Airway epithelial cell (primary cell): ENCODE measurements around a stretch of chr21.

GRCh38 chr21:46110326-46111182, 12.6 kb downstream of the COL6A2 start:
- RAMPAGE, long total RNA = no peak

GRCh38 chr21:46154246-46154892, 1.0 kb downstream of the FTCD start:
- RAMPAGE, long total RNA = no peak

- RAMPAGE, long total RNA = no peak
Measured at GRCh38 chr21:46156214-46156656, 856 bp upstream of the FTCD start.

GRCh38 chr21:46188915-46190004, 5.0 kb upstream of the SPATC1L start:
- RAMPAGE, long total RNA = no peak

DNA sequence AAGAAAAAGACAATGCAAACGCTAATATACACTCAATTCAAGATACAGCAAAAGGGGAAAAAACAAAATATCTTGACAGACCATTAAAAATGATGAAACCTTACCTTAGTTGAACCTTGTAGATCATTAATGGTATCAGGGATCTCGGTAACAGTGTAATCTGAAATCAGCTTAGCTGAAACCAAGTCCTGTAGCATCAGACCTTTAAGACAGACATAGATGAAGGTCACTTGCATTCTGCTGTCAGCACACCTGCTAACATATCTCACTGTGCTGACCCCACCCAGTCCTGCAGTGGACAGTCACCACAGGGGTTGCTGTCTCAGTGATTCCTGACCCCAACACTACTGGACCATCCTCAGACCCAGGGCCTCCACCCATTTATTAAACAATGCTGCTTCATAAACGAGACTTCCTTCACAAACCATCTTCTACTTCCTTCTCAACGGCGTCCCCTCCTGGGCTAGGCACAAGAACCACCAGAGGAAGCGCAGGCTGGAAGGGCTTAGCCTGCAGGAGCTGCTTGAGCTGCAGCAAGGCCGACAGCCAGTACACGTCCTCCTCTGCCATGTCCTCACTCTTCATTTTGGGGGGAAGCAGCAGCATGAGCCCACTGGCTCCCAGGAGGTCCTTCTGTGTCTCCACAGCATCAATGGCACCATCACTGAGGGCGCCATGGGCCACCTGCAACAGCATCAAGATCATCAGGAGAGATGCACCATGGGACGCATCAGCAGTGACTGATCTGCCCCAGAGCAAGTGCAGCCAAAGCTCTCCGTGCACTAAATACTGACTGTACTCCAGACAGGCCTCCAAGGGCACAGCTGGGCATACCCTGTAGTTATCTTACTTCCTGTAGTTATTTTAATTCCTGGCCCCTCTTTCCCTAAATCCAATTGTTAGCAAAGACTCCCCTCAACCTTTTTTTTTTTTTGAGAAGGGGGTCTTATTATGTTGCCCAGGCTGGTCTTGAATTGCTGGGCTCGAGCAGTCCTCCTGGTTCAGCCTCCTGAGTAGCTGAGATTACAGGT, 17.9 kb upstream of the LSS start:
- RAMPAGE, long total RNA = no peak

DNA sequence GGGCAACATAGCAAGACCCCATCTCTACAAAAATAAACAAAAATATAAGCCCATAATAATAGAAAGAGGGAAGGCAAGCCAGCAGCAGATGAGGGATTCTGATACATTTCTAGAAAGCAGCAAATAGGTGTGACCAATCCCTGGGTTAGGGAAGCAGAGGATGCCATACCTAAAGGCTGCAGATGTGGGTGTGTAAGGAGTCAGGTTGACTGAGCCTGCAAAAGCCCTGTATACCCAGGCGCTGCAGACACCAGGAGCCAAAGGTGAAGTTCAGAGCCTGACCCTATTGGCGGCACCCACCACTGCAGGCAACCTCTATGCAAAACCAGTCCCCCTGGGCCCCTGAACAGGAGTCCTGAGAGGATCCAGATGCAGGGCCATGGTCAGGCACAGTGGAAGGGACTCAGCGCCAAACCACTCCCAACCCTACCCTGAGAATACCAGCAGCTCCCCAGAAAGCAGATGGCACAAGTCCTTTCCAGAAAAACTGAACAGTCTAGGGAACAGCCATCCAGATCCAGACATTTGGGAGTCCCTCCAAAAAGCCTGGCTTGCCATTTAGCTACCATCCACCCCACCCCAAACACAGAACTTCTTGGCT, 19.4 kb upstream of the LSS start:
- RAMPAGE, long total RNA = no peak

GRCh38 chr21:46286803-46287105, 612 bp downstream of the YBEY start:
- RAMPAGE, long total RNA = no peak

GRCh38 chr21:46314977-46315728, 8.5 kb downstream of the C21orf58 start:
- RAMPAGE, long total RNA = no peak

- RAMPAGE, long total RNA = no peak
Measured at GRCh38 chr21:46326032-46326600, 2.2 kb downstream of the PCNT start.

GRCh38 chr21:46347719-46348674, 24.0 kb downstream of the PCNT start:
- RAMPAGE, long total RNA = no peak

- RAMPAGE, long total RNA = no peak
Measured at GRCh38 chr21:46457710-46458767, 652 bp upstream of the DIP2A start.